Spleen (tissue), 7 donors: Measurements from ENCODE around the genes MAP2K2, SIRT6 and TNFAIP8L1.

DNA sequence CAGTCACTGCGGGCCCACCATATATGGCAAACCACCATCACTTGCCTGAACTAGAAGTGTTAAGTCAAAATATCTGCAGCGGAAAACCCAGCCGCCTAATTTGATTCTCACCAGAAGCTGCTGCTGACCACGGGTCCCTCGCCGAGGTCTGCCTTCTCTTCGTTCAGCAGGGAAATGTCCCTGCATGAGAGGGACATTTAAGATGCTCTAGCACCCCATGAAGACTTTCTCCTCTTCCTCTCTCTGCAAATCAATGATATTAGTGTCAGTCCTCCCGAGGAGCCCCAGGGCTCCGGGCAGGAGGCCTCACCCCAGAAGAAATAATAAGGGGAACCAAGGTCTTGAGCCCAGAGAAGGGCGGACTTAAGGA is 3.0 kb upstream of the MATK start:
- PRO-cap, 4 experiments = peak in 2 of 4 experiments; most common plus-strand start position 113 of the sequence (in 2)
- RAMPAGE, long total RNA, 4 experiments = no peak in any of the 4 experiments

GRCh38 chr19:3964579-3965337 is 6.1 kb downstream of the DAPK3 start:
- PRO-cap, 4 experiments = no peak in any of the 4 experiments
- RAMPAGE, long total RNA, 4 experiments = no peak in any of the 4 experiments

DNA sequence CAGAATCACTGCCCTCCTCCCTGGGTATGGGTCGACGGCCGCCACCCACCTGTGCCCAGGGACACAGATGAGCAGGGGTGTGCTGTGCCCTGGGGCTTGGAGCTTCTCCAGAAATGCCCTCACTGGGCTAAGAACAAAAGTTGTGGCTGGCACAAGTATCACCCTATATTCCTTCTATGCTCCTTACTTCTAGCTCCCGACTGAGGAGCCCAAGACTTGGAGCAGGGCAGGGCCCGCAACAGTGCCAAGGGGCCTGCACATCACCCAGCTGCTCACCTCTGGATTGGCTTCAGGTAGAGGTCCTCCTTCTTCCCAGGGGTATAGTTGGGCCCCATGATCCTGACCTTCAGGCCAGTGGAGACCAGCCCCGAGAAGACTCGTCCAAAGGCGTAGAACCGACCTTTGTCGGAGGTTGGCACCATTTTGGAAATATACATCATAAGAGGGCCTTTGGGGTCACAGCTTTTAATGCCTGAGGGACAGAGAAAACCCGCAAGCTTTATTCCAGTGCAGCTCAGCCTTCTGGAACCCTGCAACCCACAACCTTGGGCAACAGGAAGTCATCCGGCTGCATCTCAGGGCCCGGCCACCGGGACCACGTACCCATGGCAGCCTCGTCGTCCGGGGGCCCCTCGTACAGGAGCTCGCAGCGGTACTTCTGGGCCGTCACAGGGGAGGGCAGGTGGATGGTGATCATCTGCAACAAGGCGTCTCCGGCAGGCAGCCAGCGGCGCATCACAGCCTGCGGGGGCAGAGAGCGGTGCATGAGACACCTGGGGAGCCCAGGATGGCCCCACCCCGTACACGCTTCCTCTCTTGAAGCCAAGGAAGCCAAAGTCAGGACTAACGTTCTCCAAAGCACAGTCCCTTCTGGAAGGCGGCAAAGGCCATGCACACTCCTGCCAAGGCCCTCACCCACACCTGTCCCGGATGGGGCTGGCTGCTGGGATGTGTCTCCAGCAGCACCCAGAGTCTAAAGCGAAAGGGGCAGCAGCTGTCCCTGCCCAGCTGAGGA is 4.7 kb downstream of the EEF2 start:
- PRO-cap, 4 experiments = peak in 1 of 4 experiments; most common minus-strand start position 814 of the sequence (in 1)
- RAMPAGE, long total RNA, 4 experiments = no peak in any of the 4 experiments

DNA sequence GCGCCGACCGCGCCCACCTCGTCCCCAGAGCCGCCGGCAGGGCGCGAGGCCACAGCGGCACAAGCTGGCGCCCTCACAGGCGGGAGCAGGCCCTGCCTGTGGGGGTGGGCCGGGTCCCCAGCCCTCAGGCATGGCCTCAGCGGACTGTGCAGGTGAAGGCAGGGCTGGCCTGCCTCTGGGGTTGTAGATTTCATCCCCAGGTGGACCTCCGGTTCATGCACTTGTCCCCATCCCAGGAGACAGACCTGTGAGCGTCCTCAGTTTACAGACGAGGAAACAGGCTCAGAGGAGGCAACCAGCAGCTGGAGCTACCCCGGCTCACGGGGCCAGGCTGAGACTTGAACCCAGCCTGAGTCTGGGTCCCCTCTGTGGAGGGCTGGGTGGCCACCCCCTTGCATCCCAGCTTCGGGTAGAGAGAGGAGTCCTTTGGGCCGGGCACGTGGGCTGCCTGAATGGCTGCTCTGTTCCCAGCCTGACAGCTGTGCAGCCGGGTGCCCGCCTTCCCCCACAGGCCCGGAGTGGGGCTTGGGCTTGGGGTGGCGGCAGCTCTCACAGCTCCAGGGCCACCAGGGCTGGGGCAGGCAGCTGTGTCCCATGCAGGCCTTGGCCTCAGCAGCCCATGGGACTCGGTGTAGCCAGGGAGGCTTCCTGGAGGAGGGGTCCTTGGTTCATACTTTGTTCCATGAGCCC is 26.8 kb downstream of the PIAS4 start:
- PRO-cap, 4 experiments = no peak in any of the 4 experiments
- RAMPAGE, long total RNA, 4 experiments = no peak in any of the 4 experiments

GRCh38 chr19:4034909-4036173 is 27.8 kb downstream of the PIAS4 start:
- PRO-cap, 4 experiments = no peak in any of the 4 experiments
- RAMPAGE, long total RNA, 4 experiments = no peak in any of the 4 experiments

GRCh38 chr19:4045297-4045600 is 21.4 kb downstream of the ZBTB7A start:
- PRO-cap, 4 experiments = no peak in any of the 4 experiments
- RAMPAGE, long total RNA, 4 experiments = start-site peak on the minus strand in 1 of 4 experiments, at chr19:4045204-4045531 at its widest, 12 reads per replicate

GRCh38 chr19:4061026-4061910 is 5.4 kb downstream of the ZBTB7A start:
- PRO-cap, 4 experiments = peak in 4 of 4 experiments; most common plus-strand start chr19:4061459 (in 4); most common minus-strand start chr19:4061814 (in 4)
- RAMPAGE, long total RNA, 4 experiments = no peak in any of the 4 experiments

DNA sequence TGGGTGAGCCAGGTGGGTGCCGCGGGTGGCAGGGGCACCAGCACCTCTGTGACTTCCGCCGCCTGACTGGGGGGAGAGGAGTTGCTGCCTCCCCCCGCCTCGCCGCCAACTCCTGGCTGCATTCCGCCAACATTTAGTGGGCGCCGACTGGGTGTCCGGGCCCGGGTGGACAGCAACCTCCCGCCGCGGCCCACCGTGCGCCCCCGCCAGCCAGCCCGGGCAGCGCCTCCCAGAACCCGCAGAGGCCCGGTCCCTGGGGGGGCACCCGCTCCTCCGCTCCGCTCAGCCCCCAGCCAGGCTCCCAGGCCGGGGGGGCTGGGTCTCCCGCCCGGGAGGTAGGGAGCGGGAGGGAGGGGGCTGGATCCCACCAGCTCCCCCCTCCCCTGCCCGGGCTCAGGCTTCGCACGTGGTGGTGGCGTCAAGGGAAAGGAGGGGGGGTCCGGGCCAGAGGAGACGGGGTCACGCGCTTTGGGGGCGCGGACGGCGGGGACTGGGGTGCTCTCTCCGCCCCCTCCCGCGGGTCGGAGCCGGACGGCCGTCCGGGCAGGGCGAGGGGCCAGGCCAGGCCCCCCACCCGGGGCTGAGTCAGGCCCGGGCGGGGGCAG is 1.9 kb downstream of the ZBTB7A start:
- PRO-cap, 4 experiments = peak in 3 of 4 experiments; most common plus-strand start position 426 of the sequence (in 1); most common minus-strand start position 132 of the sequence (in 1)
- RAMPAGE, long total RNA, 4 experiments = no peak in any of the 4 experiments

DNA sequence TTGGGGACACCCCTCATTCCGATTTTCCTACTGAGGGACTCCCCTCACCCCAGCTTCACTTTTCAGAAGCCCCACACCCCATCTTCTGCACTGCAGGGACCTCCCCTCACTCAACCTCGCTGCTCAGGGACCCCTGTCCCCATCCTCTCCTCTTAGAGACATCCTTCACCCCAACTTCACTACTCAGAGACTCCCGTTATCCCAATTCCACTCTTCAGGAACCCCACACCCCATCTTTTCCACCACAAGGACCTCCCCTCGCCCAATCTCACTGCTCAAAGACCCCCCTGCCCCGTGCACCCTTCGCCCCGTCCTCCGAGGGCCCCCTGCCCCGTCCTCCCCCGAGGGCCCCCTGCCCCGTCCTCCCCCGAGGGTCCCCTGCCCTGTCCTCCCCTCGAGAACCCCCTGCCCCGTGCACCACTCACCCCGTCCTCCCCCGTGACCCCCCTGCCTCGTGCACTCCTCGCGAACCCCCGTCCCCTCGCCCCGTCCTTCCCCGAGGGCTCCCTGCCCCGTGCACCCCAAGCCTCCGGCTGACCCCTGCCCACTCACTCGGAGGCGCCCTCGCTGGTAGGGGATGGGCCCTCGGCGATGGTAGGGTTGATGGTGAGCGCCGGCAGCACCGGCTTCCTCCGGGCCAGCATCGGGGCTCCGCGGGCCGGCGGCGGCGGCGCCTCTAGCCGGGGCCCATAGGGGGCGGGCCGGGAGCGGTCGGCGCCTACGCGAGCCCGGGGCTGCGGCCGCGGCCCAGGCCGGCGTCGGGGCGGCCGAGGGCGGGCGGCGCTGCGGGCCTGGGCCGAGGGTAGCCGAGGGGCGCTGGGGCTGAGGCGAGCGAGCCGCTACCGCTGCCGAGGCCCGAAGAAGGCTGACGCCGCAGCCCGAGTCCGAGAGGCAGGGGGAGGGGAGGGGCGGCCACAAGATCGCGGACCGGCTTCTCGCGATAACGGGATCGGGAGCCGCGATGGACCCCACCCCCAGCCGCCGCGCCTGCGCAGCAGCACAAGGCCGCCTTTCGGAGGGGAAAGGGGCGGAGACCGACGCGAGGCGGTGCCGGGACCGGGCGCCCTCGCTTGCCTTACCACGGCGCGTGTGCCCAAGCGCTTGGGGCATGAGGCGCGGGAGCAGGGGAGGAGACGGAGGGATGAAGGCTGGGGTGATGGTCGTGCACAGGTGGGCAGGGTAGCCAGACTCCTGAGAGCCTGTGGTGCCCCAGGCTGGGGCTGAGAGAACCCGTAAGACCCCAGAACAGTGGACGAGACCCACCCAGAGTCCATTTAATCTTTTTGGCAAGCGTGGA is at the start of gene MAP2K2:
Gene MAP2K2 (minus strand): TSS at position 891 of the 1,297 bp plus-strand sequence.
- PRO-cap, 4 experiments = peak in 4 of 4 experiments; most common plus-strand start position 1,030 of the sequence (in 3); most common minus-strand start position 863 of the sequence (in 3)
- RAMPAGE, long total RNA, 4 experiments = no peak in any of the 4 experiments

DNA sequence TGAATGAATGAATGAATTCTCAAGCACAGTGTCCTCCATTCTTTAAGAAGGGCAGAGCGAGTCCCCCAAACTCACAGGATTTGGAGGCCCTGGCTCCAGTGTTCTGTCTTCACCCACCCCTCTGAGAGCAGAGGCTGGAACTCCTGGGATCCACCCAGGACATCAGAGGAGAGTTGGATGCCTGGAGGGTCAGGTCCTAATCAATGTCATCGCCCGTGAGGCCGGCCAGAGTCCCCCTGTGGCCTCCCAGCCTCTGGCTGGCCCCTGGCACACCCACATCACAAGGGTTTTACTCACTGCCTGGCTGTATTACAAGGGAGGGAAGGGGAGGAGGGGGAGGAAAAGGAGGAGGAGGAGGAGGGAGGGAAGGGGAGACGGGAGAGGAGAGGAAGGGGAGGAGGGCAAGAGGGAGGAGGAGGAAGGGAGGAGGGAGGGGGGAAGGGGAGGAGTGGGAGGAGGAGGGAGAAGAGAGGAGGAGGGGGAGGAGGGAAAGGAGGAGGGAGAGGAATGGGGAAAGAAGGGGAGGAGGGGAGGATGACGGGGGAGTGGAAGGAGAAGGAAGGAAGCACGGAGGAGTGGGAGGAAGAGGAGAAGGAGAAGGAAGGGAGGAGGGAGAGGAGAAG is 8.5 kb upstream of the CREB3L3 start:
- PRO-cap, 4 experiments = no peak in any of the 4 experiments
- RAMPAGE, long total RNA, 4 experiments = no peak in any of the 4 experiments

DNA sequence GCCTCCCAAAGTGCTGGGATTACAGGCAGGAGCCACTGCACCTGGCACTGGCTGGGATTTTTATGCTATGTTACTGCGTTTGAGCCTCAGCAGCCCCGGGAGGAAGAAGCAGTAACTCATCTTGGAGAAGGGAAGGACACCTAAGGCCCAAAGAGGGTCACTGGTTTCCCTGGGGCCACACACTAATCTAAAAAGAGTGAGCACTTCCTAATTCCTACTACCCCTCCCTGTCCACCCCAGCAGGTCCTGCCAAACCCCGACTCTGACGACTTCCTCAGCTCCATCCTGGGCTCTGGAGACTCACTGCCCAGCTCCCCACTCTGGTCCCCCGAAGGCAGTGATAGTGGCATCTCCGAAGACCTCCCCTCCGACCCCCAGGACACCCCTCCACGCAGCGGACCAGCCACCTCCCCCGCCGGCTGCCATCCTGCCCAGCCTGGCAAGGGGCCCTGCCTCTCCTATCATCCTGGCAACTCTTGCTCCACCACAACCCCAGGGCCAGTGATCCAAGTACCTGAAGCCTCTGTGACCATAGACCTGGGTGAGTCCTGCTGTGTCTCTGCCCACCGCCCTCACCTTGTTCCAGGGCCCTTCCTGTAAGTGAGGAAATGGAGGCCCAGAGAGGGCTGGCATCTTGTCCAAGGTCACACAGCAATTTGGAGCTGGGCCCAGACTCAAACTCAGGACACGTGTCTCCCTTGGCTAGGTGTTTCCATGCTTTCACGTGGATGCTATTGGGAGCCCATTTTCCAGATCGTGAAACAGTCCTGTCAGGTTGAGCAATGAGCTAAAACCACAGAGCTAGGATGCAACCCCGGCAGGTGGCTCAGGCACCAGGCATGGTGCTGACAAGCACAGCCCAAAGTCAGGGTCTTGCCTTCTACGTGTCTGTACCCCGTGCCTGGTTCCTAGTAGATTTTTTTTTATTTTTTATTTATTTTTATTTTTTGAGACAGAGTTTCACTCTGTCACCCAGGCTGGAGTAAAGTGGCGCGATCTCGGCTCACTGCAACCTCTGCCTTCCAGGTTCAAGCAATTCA is 3.6 kb downstream of the CREB3L3 start:
- PRO-cap, 4 experiments = peak in 3 of 4 experiments; most common minus-strand start position 579 of the sequence (in 3)
- RAMPAGE, long total RNA, 4 experiments = no peak in any of the 4 experiments

GRCh38 chr19:4181941-4182779 is at the start of gene SIRT6:
SIRT6 (minus strand) TSS chr19:4182563.
- PRO-cap, 4 experiments = peak in 4 of 4 experiments; most common plus-strand start chr19:4182703 (in 4); most common minus-strand start chr19:4182547 (in 4)
- RAMPAGE, long total RNA, 4 experiments = start-site peak on the plus strand in 1 of 4 experiments, at chr19:4182683-4182727 at its widest, 11 reads per replicate; start-site peak on the minus strand in 3 of 4 experiments, at chr19:4182510-4182546 at its widest, 17 to 48 reads per replicate

DNA sequence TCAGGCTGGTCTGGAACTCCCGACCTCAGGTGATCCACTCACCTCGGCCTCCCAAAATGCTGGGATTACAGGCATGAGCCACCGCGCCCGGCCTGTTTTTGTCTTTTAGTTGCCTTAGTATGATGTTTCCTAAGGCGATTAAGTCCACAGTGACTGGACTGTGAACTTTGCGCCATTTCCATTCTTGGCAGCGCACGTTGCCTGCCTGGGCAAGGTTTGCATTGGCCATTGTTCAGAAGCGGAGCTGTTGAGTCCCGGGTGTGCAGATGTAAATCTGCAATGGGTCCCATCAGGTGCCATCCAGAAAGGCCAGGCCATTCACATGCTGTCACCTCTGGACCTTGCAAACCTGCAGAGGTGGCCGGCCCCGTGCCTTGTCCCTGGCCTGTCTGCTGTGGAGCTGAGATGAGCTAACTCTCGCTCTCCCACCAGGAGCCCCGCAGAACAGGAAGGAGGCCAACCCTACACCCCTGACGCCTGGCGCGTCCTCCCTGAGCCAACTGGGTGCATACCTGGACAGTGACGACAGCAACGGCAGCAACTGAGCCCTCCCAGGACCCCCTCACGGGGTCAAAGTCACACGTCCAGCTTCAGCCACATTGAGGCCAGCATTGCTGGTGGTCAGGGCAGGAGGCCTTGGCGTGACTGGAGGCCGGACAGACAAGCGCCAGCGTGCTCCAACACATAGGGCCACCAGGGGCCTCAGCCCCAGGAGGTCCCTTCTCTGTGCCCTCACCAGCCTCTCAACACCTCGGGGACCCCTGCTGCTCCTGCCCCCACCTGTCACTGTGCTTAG is 10.7 kb upstream of the SHD start:
- PRO-cap, 4 experiments = no peak in any of the 4 experiments
- RAMPAGE, long total RNA, 4 experiments = no peak in any of the 4 experiments

DNA sequence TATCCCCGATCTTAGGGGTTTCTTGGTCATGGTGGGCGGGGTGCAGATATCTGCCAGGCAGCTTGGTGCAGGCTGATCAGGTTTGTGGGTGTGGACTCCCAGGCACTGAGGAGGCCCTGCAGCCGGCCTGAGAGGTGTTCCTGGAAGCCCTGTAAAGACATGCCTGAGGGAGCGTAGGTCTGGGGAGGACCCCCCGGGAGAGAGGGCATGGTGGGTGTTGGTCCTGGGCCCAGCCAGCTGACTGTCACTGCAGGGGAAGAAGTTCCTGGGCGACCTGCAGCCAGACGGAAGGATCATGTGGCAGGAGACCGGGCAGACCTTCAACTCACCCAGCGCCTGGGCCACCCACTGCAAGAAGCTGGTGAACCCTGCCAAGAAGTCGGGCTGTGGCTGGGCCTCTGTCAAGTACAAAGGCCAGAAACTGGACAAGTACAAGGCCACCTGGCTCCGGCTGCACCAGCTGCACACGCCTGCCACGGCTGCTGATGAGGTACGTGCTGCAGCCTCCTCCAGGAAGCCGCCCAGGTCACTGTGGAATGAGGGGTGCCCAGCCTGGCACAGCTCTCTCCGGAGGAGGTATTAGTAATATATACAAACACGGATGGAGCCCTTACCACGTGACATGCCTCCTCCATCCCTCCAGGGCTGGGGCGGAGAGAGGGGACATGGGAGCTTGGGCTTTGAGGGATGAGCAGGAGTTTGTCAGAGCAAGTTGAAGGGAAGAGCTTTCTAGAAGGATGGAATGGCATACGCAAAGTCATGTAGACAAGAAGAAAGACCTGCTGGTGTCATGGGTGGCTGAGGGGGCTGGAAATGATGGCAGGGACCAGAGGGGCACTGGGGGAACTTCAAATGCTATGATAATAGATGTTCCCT is 2.4 kb downstream of the MPND start:
- PRO-cap, 4 experiments = no peak in any of the 4 experiments
- RAMPAGE, long total RNA, 4 experiments = start-site peak on the plus strand in 1 of 4 experiments, centred at position 443 of the sequence, 6 reads per replicate

GRCh38 chr19:4385144-4385743 is 15.1 kb downstream of the SH3GL1 start:
- PRO-cap, 4 experiments = no peak in any of the 4 experiments
- RAMPAGE, long total RNA, 4 experiments = no peak in any of the 4 experiments

DNA sequence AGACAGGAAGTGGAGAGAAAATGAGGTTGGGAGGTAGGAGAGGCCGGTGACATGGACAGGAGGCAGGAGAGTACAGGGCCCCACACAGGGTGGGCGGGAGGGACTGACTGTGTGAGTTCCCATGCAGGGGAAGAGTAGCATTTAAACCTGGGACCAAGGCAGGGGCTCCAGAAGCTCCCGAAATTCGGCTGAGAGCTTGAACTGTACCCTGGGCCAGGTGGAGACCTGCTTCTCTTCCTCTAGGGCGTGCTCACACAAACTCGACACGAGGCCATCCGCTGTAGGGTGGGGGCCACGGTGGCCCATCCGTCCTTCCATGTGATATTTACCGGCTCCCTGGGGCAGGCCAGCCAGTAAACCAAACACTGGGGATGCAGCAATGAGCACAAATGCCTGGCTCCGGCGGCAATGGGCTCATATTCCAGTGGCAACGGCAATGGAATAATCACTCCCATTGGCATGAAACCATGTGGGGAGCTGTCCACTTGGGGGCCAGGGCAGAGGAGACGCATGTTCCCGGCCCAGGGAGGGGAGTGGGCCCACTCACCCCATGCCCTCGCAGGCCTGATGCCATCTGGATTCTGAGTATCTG is 10.9 kb downstream of the SH3GL1 start:
- PRO-cap, 4 experiments = peak in 1 of 4 experiments; most common plus-strand start position 353 of the sequence (in 1); most common minus-strand start position 216 of the sequence (in 1)
- RAMPAGE, long total RNA, 4 experiments = no peak in any of the 4 experiments

GRCh38 chr19:4403204-4403828 is 876 bp downstream of the CHAF1A start:
- PRO-cap, 4 experiments = no peak in any of the 4 experiments
- RAMPAGE, long total RNA, 4 experiments = no peak in any of the 4 experiments

DNA sequence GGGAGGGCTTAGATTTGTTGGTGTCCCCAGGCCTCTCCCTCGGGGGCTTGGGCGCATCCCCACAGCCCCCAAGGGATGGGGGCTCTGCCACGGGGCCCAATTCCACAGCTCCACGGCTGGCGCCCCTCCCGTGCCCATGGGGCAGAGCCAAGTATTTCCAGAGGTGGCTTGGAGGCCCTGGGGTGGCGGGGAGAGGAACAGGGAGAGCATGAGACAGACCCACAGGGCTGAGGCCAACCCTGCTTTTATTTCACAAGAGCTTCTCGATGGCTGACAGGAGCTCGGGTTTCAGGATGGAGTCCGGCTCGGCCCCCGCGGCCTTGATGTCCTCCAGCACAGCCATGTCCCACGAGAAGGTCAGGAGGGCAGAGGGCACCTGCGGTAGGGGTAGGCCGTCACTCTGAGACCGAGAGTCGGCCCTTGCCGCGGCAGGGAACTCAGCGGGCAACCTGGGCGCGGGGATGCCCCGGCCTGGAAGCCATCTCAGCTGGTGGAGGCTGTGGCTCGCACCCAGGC is 12.3 kb downstream of the UBXN6 start:
- PRO-cap, 4 experiments = peak in 1 of 4 experiments; most common minus-strand start position 131 of the sequence (in 1)
- RAMPAGE, long total RNA, 4 experiments = start-site peak on the minus strand in 2 of 4 experiments, centred at positions 162 to 324 of the sequence, 5 to 7 reads per replicate

DNA sequence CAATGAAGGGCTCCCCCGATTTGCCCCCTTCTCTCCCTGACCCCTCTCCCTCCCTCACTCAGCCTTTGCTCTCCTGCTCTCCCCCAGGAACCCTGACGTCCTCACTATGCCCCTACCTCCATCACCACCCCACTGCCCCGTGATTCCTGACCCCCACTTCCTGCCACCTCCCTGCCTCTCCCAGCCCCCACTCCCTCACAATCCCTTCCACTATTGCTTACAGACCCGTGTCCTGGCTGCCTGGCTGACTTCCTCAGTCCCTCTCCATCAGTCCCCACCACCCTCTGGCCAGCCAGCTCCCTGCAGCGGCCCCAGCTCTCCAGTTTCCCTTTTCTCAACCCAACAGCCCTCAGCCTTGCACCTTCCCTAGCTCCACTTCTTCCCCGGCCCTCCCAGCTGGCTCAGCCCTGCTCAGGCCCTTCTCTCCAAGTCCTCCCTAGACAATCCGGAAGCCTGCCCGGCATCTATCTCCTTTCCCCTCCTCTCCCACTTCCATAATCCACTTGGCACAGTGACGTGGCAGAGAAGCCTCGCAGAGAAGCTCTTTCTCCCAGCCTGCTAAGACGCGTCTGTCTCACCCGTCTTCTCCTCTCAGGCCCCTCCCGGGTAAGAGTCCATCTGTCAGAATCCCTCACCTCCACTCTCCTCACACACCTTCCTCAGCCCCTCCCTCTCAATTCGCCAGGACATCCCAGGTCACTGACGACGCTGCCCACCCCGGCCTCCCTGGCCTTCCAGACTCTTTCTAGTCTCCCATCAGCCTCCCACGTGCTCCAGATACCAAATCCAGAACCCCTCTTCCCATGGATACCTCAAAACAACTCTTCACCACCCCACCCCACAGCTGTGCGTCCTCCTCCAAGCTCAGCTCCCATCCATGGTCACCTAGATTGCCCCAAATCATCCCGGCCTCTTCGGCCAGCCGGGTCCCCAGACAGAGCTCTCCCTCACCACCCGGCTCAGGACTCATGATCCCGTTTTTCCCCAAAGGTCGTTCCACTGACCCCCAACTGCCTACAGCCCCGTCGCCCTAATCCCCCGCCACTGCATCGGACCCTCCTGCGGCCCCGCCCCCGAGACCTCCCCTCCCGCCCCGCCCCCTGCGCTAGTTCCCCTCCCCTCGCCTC is 989 bp downstream of the UBXN6 start:
- PRO-cap, 4 experiments = peak in 3 of 4 experiments; most common plus-strand start position 535 of the sequence (in 1); most common minus-strand start position 1,046 of the sequence (in 2)
- RAMPAGE, long total RNA, 4 experiments = no peak in any of the 4 experiments

- PRO-cap, 4 experiments = peak in 4 of 4 experiments; most common plus-strand start chr19:4639557 (in 2); most common minus-strand start chr19:4639168 (in 2)
- RAMPAGE, long total RNA, 4 experiments = no peak in any of the 4 experiments
Measured at GRCh38 chr19:4638786-4640156, at the start of gene TNFAIP8L1. TNFAIP8L1 (plus strand) TSS chr19:4639516.